Endometrial microvascular endothelial cells (primary cell): ENCODE results near the genes ALG11 and THSD1.

- RAMPAGE, long total RNA = no peak
Measured at GRCh38 chr13:50911439-50911829, 1.8 kb downstream of the RNASEH2B start.

DNA sequence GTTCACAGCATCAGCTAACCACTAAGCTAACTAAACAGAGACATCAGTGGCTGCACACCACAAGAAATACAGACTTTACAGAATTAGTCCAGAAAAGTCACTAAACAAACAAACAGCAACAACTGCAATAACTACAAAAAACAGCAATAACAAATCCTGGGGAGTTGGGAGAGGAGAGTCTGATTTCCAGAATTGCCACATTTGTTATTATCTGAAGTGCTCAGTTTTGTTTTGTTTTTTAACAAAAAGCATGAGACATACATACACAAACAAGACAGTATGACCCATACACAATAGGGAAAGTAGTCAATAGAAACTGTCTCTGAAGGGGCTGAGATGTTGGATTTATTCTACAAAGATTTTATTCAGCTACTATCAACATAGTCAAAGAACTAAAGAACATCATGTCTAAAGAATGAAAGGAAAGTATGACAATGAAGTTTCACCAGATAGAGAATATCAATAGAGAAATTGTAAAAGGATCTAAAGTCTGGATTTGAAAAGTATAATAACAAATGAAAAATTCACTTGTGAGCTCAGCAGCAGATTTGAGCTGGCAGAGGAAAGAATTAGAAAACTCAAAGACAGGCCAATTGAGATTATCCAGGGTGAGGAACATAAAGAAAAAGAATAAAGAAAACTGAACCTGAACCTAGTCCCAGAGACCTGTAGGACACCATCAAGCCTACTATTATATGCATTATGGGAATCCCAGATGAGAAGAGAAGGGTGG lies 13.1 kb downstream of the RNASEH2B start:
- RAMPAGE, long total RNA = no peak

GRCh38 chr13:50982372-50982750 lies 72.8 kb downstream of the RNASEH2B start:
- RAMPAGE, long total RNA = no peak

DNA sequence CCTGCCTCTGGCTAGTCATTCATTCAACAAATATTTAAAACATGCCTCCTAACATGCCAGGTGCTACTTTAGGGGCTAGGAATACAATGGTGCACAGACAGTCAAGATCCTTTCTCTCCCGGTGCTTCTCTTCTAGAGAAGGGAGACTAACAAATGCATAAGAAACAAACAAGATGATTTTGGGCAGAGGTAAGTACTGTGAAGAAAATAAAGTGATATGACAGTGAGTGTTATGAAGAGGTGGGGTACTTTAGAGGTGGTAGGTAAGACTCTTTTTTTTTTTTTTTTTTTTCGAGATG lies 7.4 kb upstream of the WDFY2 start:
- RAMPAGE, long total RNA = no peak

DNA sequence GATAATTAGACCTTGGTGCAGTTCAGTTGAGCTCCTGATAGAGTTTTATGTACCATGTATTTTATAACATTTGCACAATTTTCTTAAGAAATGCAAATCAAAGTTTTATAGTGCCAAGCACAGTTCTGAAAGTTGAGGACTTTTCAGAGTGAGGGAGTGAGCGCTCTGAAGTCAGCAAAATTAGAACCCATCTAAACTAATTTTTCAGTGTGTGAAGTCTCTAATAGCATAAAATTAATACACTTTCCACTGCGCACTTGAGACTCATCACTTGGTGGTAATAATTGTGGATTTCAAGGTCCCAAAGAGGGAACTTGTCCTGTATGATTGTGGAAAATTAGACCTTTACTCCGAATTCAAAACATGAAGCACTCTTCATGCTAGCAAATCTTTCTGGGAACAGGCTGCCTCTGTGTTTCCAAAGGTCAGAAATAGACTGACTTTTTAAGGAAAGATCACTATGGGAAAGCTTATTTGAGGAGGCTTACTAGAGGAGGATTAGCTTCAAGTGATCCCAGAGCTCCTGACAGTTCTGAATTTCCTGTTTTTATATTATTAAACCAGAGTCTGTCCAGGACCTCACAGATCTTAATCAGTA lies 5.4 kb downstream of the WDFY2 start:
- RAMPAGE, long total RNA = no peak

GRCh38 chr13:51786701-51787452 lies 17.1 kb downstream of the DHRS12 start:
- RAMPAGE, long total RNA = no peak

DNA sequence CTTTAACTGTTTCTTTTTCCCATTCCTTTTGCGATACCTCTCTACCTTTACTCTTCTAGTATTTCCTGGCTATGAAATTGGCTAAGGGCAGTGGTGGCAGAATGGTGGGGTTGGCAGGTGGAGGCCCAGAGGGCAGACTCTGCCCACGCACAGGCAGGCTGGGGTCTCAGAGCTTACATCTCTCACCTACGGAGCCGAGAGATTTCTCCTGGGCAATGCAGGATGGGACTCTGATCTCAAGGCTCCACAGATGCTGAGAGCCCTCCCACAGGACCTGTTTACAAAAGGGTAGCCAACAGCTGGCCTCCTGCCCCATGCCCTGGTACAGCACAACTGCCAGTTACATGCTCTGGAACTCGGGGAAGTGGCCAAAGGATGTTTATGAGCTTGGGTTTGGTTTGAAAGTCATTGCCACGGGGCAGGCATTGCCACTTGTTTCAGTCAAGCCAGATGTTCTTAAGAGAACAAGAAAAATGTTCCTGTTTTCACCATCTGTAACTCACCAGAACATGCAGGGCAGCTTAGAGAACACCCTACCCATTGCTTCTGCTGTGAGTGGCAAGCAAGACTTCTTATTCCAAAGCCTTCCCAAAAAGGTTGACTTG lies 3.5 kb downstream of the DHRS12 start:
- RAMPAGE, long total RNA = no peak

DNA sequence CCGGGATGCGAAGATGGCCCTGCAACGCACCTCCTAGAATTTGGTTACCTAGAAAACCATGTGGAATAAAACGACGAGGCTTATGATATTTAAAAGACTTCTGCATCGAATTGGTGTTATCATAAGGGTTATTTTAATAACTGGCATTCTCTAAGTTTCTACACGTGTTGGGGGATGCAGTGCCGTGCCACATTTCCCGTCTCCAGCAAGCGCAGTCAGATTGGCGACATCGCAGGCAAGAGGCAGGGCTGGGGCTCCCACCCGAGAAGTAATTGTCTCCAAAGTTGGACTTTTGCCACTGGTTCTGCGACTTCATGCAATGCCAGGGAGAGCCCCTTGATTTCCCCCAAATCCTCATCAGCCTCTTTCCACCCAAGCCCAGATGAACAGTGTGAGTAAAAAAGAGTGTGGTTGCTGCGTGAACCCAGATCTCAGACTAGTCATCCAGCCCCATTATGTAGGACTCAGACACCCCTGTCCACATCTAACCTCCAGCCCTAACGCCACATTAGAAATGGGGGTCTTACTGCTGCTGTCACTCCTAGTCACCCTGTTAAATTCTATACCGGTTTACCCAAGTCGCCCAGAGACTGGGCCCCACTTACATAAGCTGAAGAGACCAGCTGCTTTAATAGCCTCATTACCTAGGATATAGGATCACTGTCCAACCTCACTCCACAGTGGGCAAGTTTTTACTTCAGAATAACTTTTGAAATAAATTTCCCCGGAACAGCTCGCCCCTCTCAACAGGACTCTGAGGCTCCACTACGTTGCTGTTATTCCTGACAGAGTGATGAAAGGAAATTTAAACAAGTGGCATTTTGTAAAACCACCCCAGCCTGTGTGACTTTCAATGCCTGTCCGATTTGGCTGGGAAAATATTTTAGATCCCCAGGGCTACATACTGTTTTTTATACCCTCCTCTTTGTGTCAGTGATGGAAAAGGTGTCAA lies 724 bp upstream of the DHRS12 start:
- RAMPAGE, long total RNA = no peak

- RAMPAGE, long total RNA = no peak
Measured at GRCh38 chr13:51967799-51968408, 43.3 kb downstream of the ATP7B start.

DNA sequence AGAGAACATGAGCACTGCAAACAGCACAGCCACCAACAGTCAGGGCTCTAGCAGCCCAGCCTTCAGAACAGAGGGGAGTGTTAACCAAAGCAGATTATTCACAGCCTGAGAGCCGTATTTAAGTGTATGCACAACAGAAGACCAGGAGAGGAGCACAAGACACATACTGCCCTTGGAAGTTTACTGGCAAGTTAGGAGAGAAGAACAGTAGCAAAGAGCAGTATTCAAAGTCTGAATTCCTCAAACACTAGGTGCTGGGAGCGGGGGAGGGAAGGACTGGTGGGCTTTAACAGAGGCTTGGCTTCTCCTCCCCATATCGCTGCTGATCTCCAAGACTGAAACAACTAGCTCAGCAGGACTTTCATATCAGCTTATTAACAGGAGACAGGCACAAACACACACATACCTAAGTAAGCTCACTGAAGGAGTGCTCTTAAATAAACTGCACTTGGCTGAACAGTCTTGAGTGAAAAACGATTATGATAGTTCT lies 12.2 kb downstream of the ATP7B start:
- RAMPAGE, long total RNA = no peak

- RAMPAGE, long total RNA = start-site peak on the plus strand at chr13:52012393-52012418, 81 and 146 reads in 2 replicates
Measured at GRCh38 chr13:52012284-52012780, at the start of gene ALG11. Gene ALG11, plus strand, starts transcription at chr13:52012398.

- RAMPAGE, long total RNA = no peak
Measured at GRCh38 chr13:52405332-52406705, at the start of gene THSD1. Gene THSD1, minus strand, starts transcription at chr13:52406172.

DNA sequence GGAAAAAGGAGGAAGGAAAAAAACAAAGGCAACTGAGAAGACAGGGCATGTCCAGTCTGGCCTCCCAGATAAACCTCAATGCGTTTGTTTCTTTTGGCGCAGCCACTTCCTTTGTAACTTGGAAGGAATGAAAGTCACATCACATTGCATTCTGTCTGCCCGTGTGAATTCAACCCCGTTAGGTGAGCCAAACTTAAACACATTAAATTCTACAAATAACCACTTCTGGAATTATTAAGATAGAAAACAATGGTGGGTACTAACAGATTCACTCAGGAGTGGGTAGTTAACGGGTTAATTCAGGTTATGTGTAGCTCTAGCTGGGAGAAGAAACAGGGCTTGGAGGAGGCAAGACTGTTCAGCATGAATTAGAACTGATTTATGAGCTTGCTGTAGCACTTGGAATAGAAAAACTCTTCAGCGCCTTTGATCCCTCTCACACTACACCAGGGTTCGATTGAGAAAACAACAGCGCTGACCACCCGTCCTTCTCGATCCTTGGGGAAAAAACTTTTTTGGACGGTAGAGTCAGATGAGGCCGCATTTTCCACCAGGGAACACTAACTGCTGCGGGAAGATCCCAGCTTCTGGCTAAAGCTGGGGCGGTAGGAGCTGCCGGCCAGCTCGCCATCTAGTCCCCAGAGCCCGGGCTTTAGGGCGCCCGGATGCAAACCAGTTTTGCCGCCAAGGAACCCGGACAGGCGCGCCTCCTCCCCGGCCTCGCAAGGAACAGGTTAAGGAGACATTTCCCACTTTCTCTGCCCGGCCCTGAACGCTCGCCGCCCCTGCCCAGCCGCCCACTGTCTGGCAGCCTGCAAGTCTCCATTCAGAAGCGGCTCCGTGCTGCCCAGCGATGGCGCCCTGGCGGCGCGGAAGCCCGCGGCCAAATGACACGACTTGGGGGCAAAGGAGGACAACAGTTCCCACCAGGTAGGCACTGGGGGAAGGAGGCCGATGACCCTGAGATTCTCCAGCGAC lies 42.7 kb upstream of the HNRNPA1L2 start:
- RAMPAGE, long total RNA = no peak

- RAMPAGE, long total RNA = no peak
Measured at GRCh38 chr13:52738830-52739245, 782 bp downstream of the CNMD start.

DNA sequence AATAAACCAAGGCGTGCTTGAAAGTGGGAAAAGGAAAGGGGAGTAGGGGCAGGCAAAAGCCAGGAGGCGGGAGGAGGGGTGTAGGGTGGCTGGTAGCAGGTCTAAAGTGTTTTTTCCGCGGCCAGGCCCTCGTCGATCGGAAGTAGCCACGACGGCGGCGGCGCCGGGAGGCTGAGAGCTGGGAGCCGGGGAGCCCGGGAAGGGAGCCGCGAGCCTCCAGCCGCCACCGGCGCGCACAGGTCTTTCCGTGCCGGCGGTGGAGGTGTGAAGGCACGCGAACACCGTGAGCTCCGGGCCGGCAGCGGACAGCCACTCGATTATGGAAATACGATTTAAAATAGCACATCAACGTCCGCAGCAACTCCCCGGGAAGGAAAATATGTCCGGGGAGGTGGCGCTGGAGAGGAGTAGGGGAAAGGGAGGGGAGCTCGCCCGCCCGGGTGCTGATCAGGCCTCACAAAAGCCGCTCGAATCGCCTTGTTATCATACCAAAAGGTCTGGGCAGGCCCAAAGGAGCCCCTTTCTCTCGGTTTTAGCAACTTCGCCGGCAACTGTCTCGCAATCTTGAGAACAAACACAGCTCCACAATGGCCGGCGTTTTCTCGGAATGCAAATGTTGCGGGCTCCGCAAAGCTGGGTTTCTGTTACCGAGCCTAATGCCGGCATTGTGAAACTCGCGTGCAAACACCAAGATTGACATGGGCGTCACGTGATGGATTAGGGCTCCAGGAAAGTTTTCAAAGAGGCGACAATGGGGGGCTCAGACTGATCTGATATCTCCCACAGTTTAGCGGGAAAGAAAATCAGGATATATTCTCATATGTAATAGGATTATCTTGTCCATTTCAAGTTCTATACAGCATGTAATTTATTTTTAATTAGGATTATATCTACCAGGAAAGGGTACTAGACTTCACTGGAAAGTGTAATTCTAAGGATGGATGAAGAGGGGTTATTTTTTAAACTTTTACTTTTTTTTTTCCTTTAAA lies 3.0 kb upstream of the PCDH8 start:
- RAMPAGE, long total RNA = no peak

DNA sequence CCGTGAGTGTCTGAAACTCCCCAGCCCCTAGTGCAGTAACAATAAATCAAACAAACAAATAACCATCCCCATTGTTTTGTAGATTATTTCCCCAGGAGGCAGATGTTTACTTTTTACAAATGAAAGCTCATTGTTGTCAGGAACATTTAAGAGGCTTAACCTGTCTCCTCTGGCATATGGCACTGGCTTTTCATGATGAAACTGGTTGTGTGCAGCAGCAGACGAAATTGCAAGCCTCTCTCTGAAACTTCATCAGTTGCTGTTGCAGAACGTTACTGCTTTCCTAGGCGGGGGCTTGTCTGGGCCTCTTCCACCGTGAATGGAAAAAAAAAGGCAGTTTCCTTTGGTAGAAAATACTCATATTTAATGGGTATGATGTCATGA lies 31.8 kb upstream of the PCDH8 start:
- RAMPAGE, long total RNA = no peak

GRCh38 chr13:52991627-52992113 lies 36.9 kb upstream of the OLFM4 start:
- RAMPAGE, long total RNA = no peak

GRCh38 chr13:53200722-53201995 lies 172.5 kb downstream of the OLFM4 start:
- RAMPAGE, long total RNA = no peak

DNA sequence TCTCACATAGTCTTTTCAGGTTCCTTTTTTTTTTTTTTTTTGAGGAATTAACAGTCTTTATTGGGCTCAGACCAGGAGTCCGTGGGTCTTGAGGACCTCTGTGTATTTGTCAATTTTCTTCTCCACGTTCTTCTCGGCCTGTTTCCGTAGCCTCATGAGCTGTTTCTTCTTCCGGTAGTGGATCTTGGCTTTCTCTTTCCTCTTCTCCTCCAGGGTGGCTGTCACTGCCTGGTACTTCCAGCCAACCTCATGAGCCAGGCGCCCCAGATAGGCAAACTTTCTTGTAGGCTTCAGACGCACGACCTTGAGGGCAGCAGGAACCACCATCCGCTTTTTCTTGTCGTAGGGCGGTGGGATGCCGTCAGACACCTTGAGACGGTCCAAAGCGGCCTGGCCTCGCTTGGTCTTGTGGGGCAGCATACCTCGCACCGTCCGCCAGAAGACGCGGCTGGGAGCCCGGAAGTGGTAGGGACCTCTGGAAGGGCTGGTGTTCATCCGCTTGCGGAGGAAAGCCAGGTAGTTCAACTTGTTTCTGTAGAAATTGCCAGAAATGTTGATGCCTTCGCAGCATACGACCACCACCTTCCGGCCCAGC lies 1412.1 kb downstream of the OLFM4 start:
- RAMPAGE, long total RNA = no peak

DNA sequence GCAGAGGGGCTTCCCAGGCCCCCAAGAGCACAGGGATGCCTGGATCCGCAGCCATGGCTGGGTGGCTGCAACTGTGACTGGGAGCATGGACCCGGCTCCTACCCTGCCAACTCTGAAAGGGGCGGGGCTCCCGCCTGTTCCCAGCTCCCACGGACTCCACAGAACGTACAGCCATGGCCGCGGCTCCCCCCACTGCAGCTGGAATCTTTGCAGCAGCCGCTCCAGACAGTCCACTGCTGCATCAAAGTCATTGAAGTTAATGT lies 1747.2 kb downstream of the OLFM4 start:
- RAMPAGE, long total RNA = no peak